CD14-positive monocyte (primary cell): Measurements from ENCODE around the gene ARL1.

DNA sequence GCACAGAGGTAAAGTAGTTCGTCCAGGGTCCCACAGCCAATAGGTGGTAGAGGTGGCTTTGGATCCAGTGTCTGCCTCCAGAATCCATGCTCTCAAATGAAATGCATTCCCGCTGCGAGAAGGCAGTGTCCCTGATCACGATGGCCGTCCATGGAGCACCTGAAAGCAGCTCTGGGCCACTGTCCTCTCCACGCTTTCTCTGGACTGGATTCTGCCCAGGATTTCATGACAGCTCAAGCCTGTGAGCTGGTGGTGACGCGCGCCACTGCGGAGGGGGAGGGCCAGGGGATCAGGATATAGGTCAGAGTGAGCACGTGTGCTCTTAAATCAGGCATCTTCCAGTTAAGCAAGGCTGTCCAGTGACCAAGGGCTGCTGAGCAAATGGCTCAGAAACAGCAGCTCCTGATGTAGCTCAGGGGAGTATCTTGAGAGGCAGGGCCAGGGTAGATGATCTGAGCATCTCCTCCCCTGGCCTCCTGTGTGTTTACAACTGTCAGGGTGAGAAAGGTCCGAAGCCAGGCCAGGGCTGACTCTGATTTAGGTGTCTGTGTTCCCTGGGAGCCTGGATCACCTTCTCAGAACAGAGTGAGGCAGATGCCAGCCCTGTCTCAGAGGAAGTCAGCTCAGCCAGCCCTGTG, 55.1 kb downstream of the ELK3 start:
- CAGE, long polyA plus RNA: no peak

GRCh38 chr12:96352380-96352988, 47.8 kb downstream of the CDK17 start:
- CAGE, long polyA plus RNA: no peak

DNA sequence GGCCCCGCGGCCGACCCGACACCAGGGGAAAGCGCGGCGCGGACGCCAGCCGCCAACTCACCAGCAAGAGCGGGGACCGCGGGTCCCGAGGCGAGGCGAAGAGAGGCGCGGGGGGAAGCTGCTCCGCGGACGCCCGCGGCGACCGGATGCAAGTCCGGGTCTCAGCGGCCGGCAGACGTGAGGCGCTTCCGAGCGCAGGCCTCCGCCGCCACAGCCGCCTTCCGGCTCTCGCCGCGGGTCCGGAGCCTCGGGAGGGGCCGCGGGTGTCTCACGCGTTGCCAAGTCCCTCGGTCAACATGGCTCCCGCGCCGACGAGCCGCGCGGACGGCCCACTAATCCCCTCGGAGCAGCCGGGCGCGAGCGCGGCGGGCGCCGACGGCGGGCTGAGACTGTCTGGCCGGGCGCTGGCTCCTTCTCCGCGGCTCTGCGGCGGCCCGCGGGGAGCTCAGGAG, 288 bp downstream of the CDK17 start:
- CAGE, long polyA plus RNA: no peak

GRCh38 chr12:96427040-96427938, 27.1 kb upstream of the CDK17 start:
- CAGE, long polyA plus RNA: no peak

DNA sequence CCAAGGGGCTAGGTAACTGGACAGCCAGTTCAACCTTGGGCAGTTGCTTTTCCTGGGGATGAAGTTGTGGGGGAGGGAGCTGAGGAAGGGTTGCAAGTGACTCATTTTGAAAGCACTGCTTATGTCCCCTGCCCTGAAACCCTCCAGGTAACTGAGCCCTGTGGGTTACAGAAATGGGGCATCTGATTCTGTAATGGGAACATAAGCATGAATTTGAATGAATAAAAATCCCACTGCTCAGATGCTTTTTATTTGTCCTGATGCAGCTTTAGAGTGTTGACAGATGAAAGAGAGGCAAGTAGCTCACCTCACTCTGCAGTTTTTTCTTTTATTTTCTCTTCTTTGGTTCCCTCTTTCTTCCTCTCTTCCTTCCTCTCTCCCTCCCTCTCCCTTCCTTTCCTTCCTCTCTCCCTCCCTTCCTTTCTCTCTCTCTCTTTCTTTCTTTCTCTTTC, 13.3 kb downstream of the CFAP54 start:
- CAGE, long polyA plus RNA: no peak

GRCh38 chr12:98274760-98275163, 240.6 kb upstream of the TMPO start:
- CAGE, long polyA plus RNA: no peak

GRCh38 chr12:98514981-98515147, 526 bp upstream of the TMPO start:
- CAGE, long polyA plus RNA: no peak

GRCh38 chr12:98643822-98644669, 542 bp downstream of the IKBIP start:
- CAGE, long polyA plus RNA: no peak

- CAGE, long polyA plus RNA: no peak
Measured at GRCh38 chr12:98645863-98646262, 773 bp downstream of the APAF1 start.

GRCh38 chr12:98726354-98726633, 81.2 kb downstream of the APAF1 start:
- CAGE, long polyA plus RNA: no peak

- CAGE, long polyA plus RNA: no peak
Measured at GRCh38 chr12:98857067-98857649, 212.1 kb downstream of the APAF1 start.

GRCh38 chr12:98894255-98895671, 249.7 kb downstream of the APAF1 start:
- CAGE, long polyA plus RNA: no peak

GRCh38 chr12:99453262-99453845, 194.2 kb upstream of the GARIN6 start:
- CAGE, long polyA plus RNA: no peak

DNA sequence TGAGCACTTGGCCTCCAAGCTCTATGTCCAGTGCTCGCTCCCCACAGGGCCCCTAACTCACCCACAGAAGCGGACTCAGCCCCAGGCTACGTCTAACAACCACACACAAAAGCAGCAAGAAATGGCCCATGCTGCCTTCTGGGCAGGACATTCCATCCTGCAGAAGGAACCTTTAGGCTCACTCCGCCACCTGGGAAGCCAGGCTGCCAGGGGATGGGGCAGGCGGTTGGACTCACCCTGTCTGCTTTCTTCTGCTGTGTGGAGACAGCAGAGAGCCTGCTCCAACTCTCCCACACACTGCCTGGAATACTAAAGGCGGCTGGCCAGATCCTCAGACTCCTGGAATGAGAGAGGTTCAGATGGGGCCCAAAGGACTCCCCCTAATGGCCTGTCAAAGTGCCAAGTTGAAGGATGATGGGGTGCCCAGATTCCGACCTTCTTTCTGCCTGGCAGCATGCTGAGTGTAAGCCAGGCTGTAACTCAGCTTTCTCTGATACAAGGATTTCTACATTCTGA, 27.7 kb upstream of the BLTP3B start:
- CAGE, long polyA plus RNA: no peak

GRCh38 chr12:100445042-100445249, 28.7 kb upstream of the NR1H4 start:
- CAGE, long polyA plus RNA: no peak

- CAGE, long polyA plus RNA: start-site peak on the minus strand at chr12:101407747-101407763, 24 and 34 reads in 2 replicates
Measured at GRCh38 chr12:101407065-101407878, at the start of gene ARL1. Gene ARL1 (minus strand): TSS chr12:101407772.

DNA sequence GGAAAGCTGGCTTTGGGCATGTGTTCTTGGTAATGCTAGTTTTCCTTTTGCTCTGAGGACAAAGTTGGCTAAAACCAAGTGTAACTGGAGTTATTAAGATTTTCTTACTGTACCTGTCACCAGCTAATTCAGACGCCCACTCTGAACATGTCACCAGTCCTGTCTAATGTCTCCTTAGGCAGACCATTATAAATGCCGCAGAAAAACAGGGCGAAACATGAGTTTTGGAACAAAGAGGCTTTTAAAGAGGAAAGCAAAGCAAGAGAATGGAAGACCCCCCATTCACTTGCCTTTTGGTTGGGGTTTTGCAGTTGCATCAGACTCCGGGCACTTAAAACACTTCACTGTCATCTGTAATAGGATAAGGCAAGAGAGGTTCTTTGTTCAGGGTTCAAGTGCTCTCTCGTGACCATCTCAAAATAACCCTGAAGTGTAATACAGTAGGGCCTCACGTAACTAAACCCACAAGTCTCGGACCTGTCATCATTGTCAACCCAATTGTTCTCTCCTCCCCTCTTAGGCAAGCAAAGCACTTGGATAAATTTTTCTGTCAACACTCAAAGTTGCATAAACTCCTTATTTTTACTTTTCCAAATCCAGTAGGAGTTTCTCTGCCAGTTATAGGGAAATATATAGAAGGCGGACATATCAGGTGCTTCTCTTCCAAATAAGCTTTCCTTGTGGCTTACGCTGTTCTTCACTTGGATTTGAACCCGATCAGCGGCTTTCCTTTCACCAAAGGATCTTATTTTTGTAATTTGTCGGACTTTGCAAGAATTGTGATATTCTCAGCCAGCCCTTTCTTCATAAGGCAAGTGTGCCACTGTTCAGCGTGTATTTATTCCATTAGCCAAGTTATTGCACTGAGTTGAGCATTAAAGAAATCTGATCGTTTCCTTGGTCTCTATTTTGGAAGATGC, 26.8 kb upstream of the MYBPC1 start:
- CAGE, long polyA plus RNA: no peak

DNA sequence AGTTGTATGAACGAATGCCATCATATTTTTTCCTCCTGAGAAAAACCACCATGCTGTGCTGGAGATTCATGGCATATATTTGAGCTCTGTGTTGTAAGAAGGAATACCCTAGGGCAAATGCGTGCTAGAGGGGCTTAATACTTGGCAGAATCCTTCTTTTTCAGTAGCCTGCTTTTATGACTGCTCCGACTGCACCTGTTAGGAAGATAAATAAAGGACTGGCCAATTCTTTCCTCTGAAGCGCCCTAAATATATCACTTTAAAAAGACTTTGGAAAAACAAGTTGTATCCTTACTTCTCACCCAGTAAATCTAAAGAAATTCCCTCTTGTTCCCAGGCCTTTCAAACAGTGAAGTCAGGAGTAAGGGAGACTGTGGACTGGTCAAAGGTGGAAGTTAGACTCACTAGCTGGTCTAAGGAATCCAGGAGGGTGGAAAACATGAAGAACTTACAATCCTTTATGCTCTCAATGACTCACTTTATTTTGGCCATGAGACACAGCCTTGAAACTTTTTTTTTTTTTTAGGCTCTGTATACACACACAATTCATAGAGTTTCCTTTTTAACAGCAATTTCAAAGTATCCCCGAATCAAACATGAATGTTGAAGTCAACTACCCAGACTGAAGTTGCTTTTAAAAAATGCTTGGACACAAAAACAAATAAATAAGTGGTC, 5.2 kb downstream of the MYBPC1 start:
- CAGE, long polyA plus RNA: no peak

DNA sequence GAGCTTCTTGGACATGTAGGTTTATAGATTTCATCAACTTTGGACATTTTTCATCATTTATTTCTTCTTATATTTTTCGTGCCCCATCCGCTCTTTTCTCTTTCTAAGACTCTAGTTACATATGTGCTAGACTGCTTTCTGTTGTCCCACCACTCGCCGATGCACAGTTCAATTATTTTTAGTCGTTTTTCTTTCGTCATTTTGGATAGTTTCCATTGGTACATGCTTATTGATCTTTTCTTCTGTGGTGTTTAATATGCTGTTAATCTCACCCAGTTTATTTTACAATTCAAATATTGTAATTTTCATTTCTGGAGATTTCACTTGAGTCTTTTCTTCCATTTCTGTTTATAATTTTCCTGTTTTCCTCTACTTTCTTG, 15.0 kb downstream of the CHPT1 start:
- CAGE, long polyA plus RNA: no peak

GRCh38 chr12:101713876-101714808, 16.7 kb downstream of the CHPT1 start:
- CAGE, long polyA plus RNA: no peak